AG10803 (cell line): ENCODE measurements around the gene C17orf99.

- RRBS = 83% methylated on average over 2 of the region's 26 CpGs
Measured at GRCh38 chr17:77417398-77418367, 136.4 kb downstream of the SEPTIN9 start.

DNA sequence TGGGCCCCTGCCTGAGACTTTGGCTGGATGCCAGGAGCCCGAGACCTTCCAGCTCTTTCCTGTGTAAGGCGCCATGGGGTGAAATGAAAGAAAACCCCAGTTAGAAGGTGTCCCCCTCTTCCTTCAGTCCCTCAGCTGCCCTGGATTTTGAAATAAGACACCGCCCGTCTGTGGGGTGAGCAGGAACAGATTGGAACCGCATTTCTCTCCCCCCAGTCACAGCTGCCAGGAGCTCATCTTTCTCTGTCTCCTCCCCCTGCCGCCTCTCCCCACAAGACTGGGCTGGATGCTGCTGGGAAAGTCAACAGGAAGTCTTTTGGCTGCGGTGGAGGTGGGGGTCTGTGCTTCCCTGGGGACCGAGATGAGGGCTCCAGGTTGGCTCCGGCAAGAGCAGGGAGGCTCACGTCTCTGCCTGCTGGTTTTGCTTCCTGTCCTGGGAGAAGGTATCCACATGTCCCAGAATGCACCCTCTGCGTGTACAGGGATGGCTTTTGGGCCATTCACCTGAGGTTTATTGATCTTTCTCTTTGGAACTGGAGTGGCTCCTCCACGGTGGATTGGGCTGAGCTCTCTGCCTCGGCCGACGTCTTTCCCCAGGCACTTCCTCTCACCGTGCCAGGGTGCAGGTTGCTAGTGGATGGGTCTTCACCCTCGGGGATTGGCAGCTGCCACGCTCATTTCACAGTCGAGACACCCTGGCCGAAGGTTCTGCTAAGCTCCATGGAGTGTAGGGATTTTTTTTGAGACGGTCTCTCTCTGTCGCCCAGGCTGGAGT, 140.0 kb downstream of the SEPTIN9 start:
- RRBS = no CpG with 5 or more reads among the region's 22 CpGs

- RRBS = 15% methylated on average over 6 of the region's 18 CpGs
Measured at GRCh38 chr17:77427431-77428177, 146.3 kb downstream of the SEPTIN9 start.

- RRBS = 89% methylated on average over 3 of the region's 17 CpGs
Measured at GRCh38 chr17:77457055-77457699, 175.9 kb downstream of the SEPTIN9 start.

DNA sequence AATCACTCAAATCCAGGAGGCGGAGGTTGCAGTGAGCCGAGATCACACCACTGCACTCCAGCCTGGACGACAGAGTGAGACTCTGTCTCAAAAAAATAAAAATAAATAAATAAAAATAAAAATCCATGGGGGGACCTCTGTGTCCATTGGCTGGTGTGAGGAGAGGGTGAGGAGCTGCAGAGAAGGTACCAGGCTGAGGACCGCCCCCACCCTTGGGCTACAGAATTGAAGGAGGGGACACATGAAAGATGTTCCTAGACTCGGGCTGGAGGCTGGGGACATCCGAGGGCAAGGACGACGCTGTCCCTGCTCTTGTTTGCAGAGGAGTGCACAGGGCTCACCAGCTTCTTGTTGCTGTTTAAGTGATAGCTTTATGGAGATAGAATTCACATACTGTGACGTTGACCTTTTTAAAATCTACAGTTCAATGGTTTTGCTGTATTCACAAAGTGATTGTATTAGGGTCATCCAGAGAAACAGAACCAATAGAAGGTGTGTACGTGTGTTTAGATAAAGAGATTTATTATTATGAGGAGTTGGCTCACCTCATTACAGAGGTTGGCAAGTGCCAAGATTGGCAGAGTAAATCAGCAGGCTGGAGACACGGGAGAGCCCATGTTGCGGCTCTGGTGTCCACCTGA, 180.0 kb downstream of the SEPTIN9 start:
- RRBS = no CpG with 5 or more reads among the region's 12 CpGs

GRCh38 chr17:77528323-77529369, 247.3 kb downstream of the SEPTIN9 start:
- RRBS = 20% methylated on average over 4 of the region's 69 CpGs

DNA sequence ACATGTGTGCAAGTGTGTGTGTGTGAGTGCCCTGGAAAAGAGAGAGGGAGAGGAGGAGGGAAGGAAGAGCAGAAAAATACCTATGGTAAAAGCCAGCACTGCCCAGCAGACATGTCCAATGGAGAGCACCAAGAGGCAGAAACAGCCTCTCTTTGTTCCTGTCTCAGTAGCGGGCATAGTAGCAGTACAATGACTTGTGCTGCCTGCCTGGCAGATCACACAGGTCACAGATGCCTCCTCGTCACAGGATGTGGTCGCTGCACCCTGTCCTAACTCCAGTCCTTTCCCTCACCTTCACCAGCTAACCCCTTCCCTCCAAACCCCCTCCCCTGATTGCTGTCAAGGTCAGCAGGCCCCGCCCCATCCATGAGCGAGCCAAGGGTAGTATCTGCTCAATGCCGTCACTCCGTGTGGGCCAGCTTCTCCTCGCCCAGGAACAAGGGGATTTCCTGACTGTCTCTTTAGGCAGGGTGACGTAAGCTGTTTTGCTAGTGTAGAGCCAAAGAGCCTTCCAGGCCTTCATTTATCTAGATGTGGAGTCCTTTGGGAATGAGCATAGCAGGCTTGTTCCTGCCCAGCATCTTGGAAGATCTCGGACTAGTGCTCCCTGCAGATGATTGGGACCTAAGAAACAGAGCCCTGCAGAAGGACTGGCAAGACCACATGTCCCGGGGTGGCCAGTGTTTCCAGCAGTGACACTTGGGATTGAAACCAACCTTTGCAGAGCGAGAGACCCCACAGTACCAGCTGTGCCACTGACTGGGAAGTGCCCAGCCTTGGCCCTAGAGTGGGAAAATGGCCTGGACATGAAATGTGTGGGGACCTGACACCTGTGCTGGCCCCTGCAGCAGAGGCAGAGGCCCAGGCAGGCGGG, 75.9 kb upstream of the TNRC6C start:
- RRBS = no CpG with 5 or more reads among the region's 13 CpGs

DNA sequence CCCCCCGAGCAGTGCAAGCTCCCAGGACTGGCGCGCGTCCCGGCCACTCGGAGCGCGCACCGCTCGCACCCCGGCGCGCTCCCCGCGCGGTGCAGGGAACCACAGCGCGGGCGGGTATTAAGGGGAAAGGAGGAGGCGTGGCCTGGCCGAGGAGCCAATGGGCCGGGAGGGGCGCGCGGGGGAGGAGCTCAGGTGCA, 253 bp upstream of the TNRC6C start:
- RRBS = 1% methylated on average over 17 of the region's 25 CpGs

DNA sequence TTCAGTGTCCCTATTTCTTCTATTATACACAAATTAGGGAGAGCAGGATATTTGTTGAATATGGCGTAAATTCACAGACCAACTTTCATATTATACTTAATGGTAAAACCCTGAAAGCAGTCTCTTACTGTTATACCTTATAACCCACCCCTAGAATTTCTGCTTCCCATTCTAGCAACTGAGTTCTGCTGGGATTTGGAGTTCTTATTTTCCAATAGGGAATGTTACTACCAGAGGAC, 24.4 kb downstream of the TNRC6C start:
- RRBS = no CpG with 5 or more reads among the region's 1 CpG

- RRBS = no CpG with 5 or more reads among the region's 15 CpGs
Measured at GRCh38 chr17:78038718-78039551, 80.4 kb downstream of the TNRC6C start.

- RRBS = no CpG with 5 or more reads among the region's 11 CpGs
Measured at GRCh38 chr17:78048818-78049643, 79.5 kb downstream of the TMC6 start.

DNA sequence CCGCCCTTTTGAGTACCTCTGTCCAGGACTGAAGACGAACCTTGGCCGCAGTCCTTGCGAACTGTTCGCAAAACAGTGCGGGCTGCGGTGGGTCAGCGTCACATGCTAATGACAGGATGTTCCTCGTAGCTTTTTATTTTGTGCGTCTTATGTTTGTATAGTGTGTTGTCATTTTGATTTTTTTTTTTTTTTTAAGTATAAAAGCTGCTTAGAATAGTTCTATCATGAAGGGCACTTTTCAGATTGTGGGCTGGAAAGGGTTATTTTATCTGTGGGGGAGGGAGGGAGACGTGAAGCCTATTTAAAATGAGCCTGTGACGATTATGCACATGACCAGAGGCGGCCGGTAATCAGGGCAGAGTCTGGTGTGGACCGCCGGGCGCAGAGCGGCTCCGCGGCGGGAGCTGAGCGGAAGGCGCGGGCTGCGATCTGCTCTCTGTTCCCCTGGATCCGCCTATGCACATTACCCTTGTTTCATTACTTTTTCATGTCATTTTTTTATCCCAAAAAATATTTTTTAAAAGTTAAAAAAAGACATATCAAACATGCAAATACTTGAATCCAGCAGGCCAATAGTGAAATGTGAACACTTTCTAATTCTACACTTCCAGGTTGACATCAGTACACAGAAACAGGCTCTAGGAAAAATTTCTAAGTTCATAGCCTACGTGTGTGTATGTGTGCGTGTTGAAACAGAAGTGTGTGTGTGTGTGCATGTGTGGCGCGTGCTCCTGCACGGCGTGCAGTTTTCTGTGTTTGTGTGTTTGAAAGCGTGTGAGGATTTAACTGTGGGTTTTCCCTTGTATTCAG, 23.4 kb downstream of the TMC6 start:
- RRBS = no CpG with 5 or more reads among the region's 33 CpGs

- RRBS = 28% methylated on average over 13 of the region's 64 CpGs
Measured at GRCh38 chr17:78140253-78141227, 5.6 kb upstream of the C17orf99 start.

DNA sequence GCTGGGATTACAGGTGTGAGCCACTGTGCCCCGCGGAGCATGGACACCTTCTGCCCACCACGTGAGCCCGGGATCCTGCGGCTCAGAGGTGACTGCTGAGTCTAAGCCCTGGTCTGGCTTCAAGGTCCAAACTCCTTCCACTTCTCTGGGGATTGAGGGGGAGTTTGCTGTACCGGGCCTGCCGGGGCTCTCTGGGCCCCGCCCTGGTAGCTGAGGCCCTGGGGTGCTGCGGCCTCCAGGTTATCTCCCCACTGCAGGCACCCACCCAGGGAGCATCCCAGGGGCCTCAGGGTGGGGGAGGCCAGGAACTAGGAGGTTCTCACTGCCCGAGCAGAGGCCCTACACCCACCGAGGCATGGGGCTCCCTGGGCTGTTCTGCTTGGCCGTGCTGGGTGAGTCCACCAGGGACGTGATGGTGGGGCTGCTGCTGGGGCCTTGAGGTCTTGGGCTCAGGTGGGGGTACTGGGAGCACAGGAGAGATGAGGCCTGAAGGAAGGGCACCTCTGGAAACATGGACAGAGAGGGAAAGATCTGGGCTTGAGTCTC, at the start of gene C17orf99:
TSS of gene C17orf99 (plus strand) at position 333 of the 546 bp plus-strand sequence.
- RRBS = 73% methylated on average over 3 of the region's 13 CpGs

GRCh38 chr17:78176256-78177088, 8.1 kb downstream of the SYNGR2 start:
- RRBS = 8% methylated on average over 6 of the region's 18 CpGs

- RRBS = no CpG with 5 or more reads among the region's 3 CpGs
Measured at GRCh38 chr17:78241627-78241915, 10.1 kb downstream of the TMEM235 start.

DNA sequence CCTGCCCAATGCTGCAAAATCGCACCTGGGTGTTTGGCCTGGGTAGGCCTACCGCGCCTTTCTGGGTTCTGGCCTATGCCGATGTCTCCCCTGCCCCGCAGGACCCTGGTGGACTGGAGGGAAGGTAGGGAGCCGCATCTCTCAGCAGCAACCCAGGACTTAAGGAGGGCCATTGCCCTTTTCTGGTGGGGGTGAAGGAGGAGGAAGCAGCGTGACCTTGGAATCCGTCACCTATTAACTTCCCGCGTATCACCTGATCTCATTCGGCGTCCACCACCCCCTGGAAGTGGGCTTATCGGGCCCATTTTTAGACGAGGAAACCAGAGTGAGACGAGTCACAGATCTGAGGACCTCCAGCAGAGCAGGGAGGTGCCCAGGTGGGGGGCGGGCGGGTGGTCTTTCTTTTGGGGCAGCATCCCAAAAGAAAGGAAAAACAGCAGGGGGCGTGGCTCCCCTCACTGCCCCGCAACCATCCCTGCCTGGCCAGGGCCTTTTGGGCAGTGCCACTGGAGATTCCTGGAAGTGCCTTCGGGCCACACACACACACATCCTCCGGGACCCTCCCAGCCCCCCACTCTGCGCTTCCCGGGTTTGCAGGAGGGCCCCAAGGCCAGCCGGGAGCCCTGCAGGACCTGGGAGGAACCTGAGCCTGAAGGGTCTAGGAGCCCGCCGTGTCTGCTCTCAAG, 36.5 kb downstream of the TMEM235 start:
- RRBS = no CpG with 5 or more reads among the region's 26 CpGs

GRCh38 chr17:78271415-78272509, 40.3 kb downstream of the TMEM235 start:
- RRBS = no CpG with 5 or more reads among the region's 21 CpGs

DNA sequence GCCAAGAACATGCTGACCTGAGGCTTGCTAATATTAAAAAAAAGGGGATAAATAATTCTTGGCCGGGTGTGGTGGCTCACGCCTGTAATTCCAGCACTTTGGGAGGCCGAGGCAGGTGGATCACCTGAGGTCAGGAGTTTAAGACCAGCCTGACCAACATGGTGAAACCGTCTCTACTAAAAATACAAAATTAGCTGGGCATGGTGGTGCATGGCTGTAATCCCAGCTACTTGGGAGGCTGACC, 957 bp downstream of the PGS1 start:
- RRBS = no CpG with 5 or more reads among the region's 4 CpGs

GRCh38 chr17:78381289-78382431, 3.2 kb downstream of the PGS1 start:
- RRBS = no CpG with 5 or more reads among the region's 19 CpGs